Pulmonary artery (tissue), 1 donor: ENCODE measurements around the genes NLRP12 and RPS9.

DNA sequence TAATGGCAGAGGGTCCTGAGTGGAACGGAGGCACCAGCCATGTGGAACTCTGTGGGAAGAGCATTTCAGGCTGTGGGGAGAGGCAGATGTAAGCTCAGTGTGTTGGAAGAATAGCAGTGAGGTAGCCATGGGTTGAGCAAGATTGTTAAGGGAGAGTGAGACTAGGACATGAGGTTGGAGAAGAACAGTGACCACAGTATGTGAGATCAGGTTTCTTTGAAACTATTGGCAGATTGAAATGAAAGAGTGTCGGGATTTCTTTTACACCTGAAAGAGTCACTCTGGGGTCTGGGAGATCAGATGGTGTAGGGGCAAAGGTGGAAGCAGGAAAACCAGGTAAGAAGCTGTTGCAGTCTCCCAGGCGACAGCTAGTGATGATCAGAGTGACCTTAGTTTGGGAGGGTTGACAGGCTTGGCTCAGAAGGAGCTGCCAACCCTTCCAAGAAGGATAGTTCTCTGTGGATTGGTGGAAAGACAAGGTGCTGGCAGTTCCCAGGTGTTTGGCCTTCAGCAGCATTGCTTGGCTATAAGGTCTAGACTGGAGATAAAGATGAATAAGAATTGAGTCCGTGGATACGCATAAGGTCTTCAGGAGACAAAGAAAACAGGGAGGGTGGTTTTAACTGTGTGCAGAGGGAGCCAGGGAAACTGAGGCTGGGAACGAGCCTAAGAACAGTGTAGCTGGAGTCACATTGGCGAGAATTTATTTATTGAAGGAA, 14.4 kb downstream of the PPP2R1A start:
- PRO-cap: no peak

DNA sequence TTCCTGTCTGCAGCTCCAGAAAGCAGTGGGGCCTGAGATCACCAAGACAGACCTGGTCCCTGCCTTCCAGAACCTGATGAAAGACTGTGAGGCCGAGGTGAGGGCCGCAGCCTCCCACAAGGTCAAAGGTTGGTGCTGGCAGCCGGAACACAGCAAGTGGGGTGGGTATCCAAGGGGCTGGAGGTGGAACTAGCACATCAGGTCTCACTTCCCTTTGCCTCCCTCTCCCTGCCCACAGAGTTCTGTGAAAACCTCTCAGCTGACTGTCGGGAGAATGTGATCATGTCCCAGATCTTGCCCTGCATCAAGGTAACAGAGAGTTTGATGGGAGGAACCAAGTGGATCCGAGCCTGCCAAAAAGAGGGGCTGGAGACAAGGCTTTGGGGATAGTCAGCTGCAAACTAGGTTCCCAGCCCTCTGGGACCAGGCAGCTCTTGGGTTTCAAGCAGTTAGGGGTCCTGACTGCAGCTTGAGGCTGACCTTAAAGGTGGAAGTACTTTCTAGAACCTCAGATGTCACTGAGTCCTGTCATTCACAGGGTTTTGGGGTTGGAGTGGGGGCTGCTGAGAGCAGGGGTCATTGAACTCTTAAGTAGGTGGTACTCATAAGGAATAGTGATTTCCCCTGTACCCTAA, 26.0 kb downstream of the PPP2R1A start:
- PRO-cap: no peak

GRCh38 chr19:52277565-52277984, 8.2 kb downstream of the ZNF766 start:
- PRO-cap: no peak

DNA sequence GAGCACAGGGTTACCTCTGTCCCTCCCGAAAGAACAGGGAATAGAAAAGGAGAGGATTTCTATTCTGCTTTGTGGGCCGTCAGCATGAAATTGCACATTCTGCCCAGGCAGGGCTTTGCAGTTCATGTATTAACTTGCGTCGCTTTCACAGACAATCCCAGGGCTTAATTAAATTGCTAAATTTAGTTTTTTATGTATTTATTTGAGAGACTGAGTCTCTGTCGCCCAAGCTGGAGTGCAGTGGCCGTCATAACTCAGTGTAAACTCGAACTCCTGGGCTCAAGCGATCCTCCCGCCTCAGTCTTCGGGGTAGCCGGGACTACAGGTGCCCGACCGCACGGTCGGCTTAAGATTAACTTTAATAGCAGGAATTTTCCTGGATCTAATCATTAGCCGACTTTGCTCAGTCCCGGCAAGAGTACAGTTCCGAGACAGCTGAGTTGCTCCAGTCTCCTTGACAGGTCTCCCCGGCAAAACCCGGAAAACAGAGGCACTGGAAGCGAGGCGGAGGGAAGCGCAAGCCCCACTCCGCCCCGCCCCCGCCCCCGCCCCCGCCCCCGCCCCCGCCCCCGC, 363 bp upstream of the ZNF480 start:
- PRO-cap: bidirectional peak, plus-strand start outside the sequence, minus-strand start at position 479 of the sequence

DNA sequence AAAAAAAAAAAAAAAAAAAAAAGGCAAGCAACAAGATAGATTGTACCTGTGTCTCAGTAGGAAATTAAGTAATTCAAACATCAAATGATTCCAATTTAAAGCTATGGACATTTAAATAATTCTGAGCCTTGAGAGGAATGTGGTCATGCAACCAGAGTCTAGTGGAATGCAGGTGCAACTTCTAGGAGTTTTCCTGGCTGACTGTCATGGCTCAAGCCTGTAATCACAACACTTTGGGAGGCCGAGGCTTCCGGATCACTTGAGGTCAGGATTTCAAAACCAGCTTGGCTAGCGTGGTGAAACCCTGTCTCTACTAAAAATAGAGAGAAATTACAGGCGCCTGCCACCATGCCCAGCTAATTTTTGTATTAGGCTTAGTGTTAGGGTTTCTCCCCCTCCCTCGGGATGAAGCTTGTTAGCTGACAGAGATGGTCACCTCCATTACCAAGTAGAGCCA, 6.4 kb downstream of the ZNF808 start:
- PRO-cap: no peak

DNA sequence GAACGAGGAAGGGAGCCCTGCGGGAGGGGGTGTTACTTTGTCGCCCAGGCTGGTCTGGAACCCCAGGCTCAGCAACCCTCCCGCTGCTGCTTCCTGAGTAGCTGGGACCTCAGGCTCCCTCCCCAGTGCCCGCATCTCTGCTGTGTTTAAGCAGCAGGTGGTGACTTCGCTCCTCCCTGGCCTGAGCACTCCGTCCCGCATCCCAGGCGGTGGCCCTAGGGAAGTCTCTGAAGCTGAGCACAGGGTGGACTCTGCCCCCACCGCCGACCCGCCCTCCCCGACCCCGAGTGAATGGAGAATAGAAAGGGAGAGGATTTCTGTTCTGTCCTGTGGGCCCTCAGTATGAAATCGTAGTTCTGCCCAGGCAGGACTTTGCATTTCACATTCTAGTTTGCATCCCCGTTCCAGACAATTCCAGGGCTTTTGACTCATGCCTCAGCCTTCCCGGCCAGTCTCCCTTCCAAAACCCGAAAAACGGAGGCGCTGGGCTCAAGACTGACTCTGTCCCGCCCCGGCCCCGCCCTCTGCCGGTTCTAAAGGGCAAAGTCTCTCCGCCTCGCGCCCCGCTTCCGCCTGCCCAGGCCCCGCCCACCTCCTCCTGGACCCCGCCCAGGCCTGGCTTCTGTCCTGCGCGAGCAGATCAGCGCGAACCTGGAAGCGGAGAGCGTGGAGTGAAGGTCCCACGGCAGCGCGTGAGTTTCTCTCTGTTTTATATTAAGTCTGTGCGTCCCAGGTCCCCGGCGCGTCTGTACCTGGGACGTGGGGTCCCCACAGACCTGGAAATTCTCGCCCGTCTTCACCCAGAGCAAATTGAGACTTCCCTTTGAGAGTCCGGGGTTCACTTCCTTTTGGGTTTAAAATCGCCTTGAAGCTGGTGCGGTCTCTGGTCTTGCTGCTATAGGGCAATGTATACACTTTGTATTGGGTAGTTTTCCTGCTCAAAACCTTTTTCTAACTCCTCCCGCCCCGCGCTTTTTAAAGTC, 30.9 kb downstream of the ZNF701 start:
- PRO-cap: bidirectional peak, plus-strand start at position 648 of the sequence, minus-strand start at position 462 of the sequence

GRCh38 chr19:52637211-52638169, 52.8 kb downstream of the ENSG00000269825 start:
- PRO-cap: no peak

DNA sequence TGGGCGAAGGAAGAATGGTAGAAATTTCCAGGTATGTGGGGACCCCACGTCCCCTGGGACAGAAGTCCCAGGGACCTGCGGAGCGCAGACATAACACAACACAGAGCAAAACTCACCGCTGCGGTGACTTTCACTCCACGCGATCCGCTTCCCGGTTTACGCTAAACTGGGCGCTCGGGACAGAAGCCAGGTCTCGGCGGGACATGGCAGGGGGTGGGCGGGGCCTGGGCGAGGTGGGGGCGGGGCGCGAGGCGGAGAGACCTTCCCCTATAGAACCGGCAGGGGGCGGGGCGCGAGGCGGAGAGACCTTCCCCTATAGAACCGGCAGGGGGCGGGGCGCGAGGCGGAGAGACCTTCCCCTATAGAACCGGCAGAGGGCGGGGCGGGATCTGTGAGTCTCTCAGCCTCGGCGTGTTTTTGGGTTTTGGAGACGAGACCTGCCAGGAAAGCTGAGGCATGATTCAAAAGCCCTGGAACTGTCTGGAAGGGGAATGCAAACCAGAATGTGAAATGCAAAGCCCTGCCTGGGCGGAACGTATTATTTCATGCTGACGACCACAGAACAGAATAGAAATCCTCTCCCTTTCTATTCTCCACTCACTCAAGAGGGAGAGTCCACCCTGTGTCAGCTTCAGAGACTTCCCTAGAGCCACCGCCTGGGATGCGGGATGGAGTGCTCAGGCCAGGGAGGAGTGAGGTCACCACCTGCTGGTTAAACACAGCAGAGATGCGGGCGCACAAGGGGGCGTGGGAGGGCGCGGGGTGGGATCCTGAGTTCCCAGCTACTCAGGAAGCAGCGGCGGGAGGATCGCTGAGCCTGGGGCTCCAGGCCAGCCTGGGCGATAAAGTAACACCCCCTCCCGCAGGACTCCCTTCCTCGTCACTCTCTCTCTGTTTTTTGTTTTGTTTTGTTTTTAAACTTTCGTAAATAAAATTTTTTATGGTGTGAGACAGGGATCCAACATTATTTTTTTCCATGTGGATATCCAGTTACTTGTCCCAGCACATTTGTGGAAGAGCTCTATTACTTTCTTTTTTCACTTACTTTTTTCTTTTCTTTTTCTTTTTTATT, 20.0 kb upstream of the ERVV-1 start:
- PRO-cap: bidirectional peak, plus-strand start at position 427 of the sequence, minus-strand start at position 158 of the sequence

DNA sequence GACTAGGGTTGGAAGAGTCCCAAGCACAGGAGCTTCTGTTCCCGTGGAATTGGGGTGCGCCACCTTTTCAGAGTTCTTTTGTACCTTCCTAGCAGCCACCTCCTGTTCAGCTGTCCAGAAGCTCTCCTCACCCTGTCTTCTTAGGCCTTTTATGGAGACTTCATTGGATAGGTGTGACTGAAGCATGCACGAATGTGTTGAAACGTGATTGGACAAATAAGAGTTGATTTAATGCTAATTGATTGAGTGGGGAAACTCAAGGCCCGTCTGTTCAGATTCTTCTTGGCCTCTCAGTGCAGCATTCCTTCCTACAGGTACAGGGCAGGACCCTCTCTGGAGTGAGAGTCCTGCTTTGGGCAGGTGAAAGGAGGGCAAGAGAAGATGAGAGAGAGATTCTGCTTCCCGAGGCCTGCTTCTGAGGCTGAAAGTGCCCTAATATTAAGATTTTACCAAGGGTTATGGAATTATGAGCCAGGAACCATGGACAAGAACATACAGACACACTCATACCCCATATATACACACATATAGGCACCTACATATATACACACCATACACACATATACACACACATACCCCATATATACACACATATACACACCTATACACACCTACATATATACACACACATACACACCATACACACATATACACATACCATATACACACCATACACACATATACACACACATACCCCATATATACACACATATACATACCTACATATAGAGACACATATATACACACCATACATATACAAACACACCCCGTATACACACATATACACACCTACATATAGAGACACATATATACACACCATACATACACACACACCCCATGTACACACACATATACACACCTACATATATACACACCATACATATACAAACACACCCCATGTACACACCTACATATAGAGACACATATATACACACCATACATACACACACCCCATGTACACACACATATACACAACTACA, 20.6 kb downstream of the ZNF331 start:
- PRO-cap: no peak

DNA sequence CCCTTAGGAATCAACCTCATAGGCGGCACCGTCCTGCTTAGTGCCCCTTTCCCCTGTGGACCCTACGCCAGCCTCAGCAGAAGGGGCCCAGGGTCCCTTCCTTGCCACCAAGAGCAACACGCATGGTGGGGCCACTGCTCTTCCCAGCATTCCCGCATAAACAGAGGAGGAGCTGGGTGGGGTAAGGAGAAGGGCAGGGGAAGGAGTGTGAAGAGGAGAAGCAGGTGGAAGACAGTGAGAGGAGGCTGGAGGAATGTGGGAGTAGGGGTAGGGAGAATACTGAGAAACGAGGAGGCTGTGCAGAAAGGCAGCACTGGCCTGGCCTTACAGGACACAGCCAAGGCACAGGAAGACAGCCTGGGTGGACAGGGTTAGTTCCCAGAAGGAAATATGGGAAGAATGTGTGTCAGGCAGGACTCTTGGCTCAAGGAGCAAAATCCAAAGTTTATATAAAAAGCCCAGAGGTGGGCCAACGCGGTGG, 44.0 kb downstream of the ZNF331 start:
- PRO-cap: no peak

DNA sequence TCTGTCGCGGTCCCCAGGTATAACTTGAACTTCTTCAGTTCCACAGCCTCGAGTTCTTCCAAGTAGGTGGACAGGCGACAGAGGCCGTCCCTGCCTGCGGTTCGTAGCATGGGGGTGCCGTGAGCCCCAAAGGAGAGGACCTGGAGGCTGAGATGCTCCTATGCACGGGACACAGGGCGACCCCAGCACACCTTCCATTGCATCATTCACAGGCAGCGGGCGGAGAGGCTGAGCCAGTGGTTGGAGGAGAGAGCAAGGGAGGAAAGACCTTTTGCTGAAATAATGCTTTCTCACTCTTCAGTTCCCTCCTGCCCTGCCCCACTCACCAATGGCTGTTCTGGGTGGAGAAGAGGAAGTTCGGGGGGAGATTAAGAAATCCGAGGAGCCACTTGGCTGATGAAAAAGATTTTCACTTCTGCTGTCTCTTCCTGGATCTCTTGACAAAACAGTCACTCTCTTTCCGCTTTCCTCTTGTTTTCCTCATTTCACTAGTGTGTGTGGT, at the start of gene NLRP12:
Gene NLRP12 (minus strand): TSS at position 250 of the 502 bp plus-strand sequence.
- PRO-cap: no peak

DNA sequence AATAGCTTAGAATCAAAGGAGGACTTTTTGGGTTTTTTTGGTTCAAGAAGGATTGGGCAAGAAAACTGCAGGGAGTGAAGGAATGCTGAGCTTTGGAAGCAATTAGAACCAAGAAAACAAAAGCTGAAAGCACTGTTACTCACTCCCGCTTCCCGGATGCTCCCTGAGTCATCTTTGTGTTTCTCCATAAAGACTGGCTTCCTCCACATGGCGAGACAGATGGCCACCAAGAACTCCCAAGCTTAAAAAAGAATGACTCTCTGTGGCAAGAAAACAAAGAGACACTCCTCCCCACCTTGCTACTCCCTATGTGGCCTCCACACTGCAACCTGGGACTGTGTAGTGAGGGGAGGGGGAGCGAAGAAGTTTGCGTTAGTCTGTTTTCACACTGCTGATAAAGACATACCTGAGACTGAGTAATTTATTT, 27.9 kb downstream of the VSTM1 start:
- PRO-cap: no peak

DNA sequence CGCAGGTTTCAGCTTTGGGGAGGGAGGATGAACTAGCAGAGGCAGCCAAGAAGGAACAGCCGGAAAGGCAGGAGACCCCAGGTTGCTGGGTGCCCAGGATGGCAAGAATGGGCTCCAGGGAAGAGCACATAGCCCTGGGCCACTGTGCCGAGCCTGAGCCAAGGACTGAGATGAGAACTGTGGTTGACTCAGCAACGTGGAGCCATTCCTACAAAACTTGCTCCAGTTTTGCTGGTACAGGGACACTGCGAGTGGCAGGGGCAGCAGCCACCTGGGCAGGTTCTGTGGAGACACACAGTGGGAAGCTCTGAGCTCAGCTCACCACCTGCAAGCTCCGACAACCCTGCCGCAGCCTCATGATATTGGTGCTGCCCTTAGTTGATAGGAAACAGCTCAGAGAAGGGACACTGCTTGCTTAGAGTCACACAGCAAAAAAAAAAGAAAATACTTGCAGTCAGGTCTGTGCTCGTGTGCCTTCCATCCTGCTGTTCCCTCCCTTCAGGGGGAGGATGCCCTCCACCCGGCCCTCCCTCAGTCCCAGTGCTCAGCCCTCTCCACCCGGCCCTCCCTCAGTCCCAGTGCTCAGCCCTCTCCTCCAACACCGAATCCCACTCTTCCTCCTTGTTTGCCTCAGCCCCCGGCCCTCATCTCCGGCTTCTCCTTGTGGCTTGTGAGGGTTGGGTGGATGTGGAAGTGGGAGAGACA, 6.0 kb downstream of the TFPT start:
- PRO-cap: no peak

DNA sequence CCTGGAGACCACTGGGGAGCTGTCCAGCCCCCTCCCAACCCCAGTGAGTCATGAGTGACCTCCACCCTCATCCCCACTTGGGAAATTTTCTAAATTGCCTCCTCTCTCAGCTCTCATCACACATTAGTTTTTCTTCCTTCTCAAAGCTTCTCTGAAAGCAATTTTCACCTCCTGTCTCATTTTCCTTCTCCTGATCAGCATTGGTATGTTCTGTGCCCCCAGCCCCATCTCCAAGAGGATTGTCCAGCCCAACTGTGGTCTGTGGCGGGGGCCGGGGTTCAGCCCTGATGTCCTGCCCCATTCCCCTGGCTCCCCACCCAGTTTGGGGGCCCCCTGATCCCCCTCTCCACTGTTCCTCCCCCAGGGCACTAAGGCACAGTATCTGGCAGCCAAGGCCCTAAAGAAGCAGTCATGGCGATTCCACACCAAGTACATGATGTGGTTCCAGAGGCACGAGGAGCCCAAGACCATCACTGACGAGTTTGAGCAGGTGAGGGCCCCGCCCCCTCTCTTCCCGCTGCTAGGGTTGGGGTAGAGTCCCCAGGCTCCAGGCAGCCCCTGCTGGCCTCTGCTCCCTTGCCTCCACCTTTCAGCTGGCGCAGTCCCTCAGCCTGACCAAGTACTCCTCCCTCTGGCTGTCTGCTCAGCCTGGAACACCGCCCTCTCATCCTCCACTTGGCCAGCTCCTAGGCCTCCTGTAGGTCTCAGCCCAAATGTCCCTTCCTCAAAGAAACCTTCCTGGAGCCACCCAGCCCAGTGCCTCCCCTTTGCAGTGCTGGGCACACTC, 6.0 kb downstream of the LENG1 start:
- PRO-cap: no peak

DNA sequence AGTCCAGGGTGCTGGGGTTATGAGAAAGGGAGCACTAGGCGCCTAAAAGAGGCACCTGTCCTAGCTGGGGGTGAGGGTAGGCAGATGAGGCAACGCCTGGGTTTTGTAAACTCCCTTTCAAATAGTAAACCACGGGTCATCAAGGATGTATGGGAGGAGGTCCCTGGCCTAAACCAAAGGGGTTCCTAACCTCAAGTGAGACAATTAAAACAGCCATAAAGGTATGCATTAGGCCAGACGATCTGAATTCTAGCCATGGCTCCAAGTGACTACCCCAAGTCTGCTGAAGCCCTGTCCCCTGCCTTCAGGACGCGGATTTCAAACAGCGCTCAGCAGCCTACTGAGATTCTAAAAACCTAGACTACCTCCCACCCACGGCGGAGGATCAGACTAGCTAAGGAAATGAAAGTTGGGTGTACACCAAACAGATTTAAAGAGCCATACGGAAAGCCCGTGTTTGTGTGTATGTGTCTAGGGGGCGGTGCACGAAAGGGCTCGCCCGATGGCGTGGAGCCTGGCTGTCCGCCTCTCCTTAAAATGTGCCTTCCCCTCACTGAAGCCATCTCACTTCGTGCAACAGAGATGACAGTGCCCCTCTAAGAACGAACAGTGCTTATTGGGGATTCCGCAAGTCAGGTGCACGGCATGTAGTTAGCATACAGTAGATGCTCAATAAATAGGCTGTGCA, 831 bp downstream of the LENG1 start:
- PRO-cap: no peak

DNA sequence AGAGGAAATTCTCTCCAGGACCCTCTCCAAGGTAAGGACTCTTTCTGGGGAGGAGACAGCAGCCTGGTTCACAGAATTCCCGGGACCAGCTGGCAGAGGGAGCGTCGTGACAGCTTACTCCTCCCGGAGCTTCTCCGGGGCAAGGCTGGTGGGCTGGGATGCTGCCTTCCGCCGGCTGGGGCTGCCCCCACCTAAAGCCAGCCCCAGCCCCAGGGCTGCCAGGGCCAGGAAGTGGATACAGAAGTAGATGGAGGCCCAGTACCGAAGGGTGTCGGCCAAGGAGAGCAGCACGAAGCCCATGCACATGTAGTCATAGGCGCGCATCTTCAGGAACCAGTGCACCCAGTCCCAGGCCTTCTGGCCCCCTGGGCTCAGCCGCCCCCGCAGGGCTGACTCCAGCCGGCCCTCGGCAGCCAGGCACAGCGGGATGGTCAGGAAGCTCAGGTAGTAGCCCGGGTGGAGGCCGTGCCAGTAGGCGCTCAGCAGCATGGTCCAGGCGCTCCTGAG, 1.0 kb upstream of the TMC4 start:
- PRO-cap: no peak

DNA sequence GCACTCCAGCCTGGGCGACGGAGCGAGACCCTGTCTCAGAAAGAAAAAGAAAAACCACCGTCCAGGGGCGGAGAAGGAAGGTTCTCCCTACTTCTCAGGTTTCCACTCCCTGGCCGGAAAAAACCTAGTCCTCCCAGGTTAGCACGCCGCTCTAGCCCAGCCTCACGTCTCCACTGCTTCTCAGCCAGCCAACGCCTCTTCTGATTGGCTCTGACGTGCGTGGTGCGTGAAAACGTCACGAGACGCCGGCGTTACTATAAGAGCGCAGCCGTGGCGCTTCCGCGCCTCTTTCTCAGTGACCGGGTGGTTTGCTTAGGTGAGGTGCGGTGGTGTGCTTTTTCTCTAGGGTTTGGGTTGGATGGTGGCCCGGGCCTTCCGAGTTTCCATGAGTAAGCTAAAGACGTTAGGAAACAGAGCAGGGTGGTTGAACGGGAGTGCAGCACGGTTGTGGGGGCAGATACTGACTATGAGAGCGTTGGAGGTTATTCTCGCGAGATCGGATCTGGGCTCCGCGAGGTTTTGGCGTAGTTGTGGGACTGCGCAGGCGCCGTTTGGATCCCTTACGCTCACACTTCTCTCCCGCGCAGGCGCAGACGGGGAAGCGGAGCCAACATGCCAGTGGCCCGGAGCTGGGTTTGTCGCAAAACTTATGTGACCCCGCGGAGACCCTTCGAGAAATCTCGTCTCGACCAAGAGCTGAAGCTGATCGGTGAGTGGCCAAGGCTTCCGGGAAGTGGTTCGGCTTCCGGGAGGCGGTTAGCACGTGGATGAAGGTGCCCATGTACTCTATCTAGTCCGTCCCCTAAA, at the start of gene RPS9:
Gene RPS9 (plus strand): TSS at position 286 of the 807 bp plus-strand sequence.
- PRO-cap: bidirectional peak, plus-strand start at position 286 of the sequence, minus-strand start at position 153 of the sequence; unidirectional peak, minus-strand start at position 436 of the sequence

- PRO-cap: no peak
Measured at GRCh38 chr19:54206576-54206886, 5.9 kb downstream of the RPS9 start.

GRCh38 chr19:54206887-54207914, 6.5 kb downstream of the RPS9 start:
- PRO-cap: no peak

DNA sequence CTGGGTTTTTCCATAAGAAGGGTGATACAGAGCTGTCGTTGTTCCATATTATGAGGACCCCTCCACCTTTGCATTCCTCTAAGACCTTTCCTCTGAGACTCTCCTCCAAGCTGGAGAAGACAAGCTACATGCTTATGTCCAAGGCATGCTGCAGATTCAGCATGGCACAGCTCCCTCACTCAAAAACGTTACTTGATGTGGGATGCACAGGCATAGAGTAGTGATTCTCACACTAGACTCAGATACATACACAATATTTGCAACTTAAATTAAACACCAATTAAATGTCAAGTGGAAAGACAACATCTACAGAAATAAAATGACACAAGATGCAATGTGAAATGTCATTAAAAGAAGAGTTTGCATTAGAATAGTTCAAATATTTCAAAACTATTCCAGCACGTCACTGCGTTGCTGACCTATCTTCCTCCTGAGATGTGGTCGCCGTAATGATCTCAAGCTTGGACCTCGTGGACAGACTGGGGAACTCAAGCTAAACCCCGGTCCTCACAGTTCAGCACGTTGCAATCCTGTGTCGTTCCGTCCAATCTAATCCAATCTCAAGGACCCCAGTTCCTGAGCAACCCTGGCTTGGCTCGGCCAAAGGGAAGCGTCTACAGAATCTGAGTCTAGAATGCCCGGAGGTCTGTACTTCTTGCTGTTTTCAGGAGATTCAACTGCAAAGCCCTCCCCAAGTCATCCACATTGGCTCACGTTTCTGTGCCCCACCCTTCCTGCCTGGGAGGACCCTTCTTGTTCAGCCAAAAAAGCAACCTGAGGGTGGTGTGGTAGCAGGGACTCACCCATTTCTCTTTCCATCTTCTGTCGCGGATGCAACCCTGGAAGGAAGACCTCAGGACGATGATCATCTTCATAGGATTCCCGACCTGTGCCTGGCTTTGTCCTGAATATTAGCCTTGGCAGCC, 5.0 kb upstream of the LAIR1 start:
- PRO-cap: no peak